Neural cell (in vitro differentiated cells): ENCODE data around the genes MLF2, P3H3, SPSB2, LRRC23 and CLEC4A.

GRCh38 chr12:6612581-6613445 is 5.6 kb upstream of the CHD4 start:
- RAMPAGE, long total RNA = no peak

- RAMPAGE, long total RNA = no peak
Observed at GRCh38 chr12:6641070-6641351, 5.3 kb upstream of the LPAR5 start.

- RAMPAGE, long total RNA = no peak
Observed at GRCh38 chr12:6646339-6646831, 847 bp downstream of the ACRBP start.

DNA sequence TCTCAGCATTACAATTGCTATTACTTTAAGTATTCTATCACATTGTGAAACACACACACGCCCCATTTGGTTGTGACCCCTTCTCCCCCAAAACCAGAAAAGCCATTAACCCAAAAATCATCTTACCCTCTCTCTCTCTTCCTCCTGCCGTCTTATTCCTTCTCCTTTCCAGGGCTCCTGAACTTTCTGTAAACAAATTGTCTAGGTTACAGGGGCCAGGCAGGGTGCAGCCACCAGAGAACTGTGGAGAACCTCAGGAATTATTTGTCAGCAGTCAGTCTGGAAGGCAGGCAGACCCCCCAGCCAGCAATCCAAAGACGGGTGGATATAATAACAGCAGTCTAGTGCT is 1.2 kb downstream of the ZNF384 start:
- RAMPAGE, long total RNA = no peak

DNA sequence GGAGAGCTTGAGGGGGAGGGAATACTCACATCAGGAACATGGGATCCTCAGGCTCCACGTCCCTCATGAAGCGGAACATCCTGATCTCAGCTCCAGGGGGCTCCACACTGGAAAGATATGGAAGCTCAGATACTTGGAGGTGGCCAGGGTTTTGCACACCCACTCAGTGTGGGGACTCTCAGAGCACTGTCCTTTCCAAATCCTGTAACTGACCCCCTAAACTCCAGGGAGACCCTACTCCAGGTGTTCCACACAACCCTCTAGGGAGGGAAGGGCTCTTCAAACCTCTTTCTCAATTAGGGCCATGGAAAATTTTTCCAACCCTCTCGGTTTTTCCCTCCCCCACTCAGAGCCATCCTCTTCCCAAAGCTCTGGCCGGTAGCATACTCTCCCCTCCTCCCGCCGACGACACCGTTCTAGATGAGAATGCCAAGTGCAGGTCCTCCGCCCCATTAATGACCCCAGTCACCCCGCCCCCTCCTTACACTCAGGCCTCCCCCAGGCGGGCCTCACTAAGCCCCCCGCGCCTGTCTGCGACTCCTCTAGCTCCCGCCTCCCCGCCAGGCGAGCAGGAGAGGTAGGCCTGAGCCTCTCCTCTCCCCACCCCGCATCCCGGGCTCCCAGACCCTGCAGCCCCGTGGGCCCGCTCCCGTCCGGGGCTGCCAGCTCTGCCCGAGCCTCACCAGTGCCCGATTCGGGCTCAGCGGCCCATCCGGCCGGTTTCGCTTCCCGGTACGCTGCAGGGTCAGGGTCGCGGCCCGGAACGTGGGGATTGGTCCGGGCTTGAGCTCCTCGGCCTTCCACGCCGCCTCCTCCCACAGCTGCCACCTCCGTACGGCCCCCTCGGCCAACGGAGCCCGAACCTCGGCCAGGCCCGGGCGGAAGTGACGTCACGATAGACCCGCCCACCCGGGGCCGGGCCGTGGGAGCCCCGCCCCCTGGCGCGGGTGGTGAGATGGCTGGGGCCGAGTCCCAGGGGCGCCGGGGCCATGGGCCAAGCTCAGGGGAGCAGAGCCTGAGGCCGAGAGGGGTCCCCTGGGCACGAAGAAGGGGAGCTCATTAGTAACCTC is at the start of gene MLF2:
TSS of gene MLF2 (minus strand) at position 886 of the 1,070 bp plus-strand sequence.
- RAMPAGE, long total RNA = start-site peak on the minus strand centred at position 860 of the sequence, 65 bp wide, 1,059 and 1,165 reads in 2 replicates; start-site peak on the plus strand centred at position 946 of the sequence, 26 bp wide, 23 and 20 reads in 2 replicates

- RAMPAGE, long total RNA = no peak
Observed at GRCh38 chr12:6764909-6765372, 1.2 kb upstream of the PTMS start.

DNA sequence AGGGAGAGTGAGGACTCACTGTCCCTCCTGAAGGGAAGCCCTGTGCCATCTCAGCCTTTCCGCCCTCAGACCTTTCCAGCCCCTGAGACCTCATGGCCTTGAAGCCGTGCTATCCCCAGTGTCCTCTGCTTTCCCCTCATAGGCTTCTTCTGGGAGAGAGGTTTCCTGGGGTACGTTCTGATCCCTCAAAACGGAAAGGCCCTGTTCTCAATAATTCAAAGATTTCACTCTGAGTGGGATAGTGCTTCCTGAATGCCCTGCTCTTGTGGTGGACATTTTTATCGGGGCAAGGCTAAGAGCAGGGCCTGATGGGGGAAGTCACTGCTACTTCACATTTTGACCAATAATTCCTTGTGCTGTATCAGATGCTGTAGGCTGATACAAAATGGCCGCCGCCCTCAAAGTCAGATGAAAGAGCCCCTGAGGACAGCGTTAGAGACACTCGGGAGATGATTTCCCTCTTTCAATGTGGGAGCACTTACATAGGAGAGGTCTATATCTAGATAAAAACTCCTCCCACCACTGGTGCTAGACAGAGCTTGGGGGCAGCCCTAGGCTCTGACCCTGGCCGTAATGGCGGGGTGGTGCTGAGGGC is 1.4 kb downstream of the CD4 start:
- RAMPAGE, long total RNA = no peak

- RAMPAGE, long total RNA = no peak
Observed at GRCh38 chr12:6791742-6792971, 2.8 kb downstream of the CD4 start.

DNA sequence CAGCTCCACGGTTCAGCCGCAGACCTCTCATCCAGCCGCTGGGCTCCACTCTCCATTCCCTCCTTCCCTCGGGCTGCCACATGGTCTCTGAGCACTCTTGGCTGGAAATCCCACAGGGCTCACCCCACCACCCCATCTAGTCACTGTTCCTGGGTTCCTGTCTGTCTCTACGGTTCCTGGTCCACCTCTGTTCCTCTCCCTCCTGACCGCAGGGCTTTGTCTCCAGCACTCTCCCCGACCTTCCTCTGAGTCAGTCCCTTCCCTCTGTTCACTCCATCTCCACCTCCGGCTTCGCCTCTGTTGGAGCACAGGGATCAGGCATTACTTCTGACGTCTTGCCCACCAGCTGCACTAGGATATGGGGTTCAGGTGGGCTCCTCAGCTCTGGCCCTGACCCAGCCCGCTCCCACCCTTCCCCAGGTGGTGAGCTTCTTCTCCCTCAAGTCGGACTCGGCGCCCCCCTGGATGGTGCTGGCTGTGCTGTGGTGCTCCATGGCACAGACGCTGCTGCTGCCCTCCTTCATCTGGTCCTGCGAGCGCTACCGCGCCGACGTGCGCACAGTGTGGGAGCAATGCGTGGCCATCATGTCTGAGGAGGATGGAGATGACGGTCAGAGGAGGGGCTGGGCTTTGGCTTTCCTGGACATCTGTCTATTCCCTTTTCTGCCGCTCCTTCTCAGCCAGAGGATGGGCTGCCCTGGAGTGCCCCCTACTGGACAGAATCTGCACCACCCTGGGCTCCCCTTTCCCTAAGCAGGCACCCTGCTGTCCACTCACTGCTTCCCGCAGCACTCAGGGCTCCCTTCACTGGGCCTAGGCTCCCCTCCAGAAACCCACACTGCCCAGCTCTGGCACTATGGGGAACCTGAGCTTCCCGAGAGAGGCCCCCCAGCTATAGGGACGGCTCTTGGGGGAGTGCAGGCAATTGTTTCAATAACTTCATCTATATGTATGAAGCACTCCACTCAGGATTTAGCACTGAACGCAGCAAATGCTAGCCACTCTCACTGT is 2.8 kb upstream of the P3H3 start:
- RAMPAGE, long total RNA = start-site peak on the minus strand centred at position 538 of the sequence, 152 bp wide, 17 and 7 reads in 2 replicates

- RAMPAGE, long total RNA = no peak
Observed at GRCh38 chr12:6827929-6828743, at the start of gene P3H3. P3H3 (plus strand) TSS chr12:6828407.

DNA sequence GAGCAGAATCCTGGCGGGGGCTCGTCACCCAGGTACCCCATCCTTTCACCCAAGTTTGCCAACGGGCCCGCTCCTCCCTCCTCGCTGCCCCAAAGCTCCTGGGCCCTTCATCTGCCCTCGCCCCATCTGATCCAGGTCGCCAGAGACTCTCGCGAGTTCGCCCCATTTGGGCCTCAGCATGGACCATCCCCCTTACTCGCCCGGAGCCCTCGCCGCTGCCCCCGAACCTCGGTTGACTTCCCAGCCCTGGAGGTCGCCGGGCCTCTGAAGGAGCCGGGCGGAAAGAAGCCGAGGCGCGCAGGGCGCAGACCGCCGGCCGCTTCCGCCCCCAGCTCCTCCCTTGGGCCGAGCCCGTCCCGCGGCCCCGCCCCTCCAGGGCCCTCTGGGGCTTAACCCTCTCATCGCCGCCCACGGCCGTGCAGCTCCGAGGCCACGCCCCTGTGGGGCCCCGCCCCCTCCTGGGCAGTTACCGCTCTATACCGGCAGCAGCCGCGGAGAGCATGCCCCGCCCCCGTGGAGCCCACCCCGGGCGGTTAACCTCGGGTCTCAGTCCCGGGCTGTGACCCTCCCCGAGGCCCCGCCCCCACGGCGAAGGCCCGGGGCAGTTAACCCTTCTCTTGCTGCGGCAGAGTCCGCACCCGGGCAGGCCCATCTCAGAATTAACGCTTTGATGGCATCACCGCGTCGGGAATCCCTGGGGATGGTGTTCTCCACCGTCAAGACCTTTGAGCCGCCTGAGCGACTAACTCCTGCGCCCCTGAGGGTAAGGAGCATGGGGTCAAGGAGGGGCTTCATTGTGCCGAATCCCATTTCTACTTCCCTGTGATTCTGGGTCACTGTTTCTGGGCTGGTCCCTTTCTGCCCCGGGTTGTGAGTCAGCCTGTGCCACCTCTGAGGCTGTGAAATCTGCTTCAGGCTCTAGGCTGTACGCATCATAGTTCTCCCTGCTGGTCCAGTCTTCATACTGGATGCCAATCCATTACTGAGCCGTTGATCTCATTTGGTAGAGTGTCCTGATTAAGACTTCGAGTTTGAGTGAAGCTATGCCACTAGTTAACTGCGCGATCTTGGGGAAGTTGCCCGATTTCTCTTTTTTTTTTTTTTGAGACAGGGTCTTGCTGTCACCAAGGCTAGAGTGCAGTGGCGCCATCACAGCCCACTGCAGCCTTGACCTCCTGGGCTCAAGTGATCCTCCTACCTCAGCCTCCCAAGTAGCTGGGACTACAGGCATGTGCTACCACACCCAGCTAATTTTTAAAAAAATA is at the start of gene SPSB2:
TSS of gene SPSB2 (minus strand) at position 285 of the 1,265 bp plus-strand sequence.
- RAMPAGE, long total RNA = start-site peak on the plus strand centred at position 567 of the sequence, 150 bp wide, 317 and 275 reads in 2 replicates

- RAMPAGE, long total RNA = no peak
Observed at GRCh38 chr12:6904177-6905459, at the start of gene LRRC23. LRRC23 (plus strand) TSS chr12:6904822.

DNA sequence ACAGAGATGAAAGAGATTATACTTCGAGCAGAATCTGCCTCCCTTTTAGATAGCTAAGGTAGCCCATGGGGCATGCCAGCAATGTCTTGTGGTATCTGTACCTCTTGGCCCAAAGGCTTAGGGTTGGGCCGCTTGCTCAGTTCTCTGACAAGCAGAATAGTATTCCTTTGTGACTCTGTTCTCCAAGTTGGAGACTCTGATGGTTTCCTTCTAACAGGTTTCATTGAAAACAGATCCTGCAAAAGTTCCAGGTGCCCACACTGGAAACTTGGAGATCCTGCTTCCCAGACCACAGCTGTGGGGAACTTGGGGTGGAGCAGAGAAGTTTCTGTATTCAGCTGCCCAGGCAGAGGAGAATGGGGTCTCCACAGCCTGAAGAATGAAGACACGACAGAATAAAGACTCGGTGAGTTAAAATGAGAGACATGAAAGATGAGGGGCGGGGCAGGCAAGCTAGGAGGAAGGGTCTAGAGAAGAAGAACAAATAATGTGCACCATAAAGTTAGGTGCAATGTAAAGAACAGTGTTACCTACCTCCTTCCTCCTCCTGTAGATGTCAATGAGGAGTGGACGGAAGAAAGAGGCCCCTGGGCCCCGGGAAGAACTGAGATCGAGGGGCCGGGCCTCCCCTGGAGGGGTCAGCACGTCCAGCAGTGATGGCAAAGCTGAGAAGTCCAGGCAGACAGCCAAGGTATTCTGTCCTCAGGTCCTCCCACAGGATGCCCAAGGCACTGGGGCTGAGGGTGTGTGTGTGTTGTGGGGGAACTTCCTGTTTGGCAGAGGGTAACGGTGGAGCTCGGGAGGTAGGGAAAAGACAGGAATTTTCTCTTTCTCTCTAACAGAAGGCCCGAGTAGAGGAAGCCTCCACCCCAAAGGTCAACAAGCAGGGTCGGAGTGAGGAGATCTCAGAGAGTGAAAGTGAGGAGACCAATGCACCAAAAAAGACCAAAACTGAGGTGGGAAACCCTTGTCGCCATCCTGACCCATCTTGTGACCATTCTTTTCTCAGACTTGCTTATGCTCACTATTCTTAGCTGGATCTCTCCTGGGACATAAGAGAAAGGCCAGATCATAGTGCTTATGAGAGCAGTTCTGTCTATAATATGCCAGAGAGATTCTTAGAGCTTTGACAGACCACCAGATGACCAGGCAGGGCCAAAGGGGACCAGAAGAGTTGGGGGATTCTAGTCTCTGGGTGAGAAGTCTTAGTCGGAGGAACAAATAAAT is 6.3 kb downstream of the ATN1 start:
- RAMPAGE, long total RNA = no peak

GRCh38 chr12:6950929-6951153 is 315 bp upstream of the PTPN6 start:
- RAMPAGE, long total RNA = no peak

DNA sequence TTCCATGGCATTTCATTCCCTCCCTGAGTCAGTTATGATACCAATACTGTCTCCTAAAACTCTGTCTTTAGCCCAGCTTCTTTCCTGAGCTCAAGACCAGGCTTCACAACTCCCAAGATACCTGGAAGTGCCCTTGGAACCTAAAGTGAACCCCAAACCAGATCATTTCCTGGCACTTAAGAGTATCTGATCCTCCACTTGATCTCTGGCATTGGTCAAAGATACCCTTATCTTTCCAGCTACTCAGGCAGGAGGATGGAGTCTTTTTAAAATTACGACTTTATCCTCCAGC is 5.7 kb downstream of the LPCAT3 start:
- RAMPAGE, long total RNA = no peak

DNA sequence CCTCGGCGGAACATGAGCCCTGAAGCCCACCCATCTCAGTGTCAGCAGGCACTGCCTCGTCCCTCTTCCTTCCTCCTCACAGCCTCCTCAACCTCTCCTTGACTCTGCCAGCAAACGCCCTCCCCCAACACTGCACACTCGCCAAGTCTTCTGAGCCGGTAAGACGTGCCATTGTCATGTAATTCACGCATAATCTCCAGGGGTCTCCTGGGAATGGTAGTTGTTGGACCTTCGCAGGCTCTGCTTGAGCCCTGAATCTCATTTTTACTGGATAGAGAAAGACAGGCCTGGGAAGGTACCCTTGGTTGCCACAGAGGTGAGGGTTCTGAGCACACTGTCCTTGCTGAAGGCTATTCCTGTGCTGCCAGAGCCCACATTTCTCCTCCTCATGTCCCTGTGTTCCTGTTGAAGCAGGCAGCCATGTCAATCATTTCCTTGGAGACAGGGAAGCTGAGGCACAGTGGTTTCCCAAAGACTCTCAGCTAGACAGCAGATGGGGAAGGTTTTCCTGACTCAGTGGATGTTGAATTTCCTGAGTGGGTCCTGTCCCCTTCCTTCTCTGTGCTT is 1.5 kb downstream of the C1R start:
- RAMPAGE, long total RNA = no peak

GRCh38 chr12:7188459-7189368 is 772 bp upstream of the PEX5 start:
- RAMPAGE, long total RNA = no peak

DNA sequence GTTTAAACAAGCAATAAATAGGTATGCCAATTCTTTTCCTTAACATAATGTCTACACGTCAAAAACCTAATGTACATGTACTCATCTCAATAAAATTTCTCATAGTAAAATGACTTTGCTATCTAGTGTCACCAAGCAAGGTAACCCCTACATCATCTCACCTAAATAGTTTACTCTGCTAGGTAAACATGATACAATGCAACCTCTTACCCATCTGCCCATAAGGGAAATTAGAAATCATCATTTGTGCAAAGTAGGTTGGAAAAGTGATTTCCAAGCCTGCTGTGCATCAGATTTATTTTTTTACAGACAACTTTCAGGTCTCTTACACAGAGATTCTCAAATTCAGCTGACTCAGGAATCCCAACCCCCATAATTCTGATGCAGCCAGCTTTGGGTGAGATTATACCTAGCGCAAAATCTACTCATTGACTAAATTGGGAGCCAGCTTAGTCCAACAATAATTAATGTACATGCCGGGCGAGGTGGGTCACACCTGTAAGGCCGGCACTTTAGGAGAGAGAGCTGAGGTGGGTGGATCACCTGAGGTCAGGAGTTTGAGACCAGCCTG is 8.6 kb downstream of the SLC2A3 start:
- RAMPAGE, long total RNA = no peak

DNA sequence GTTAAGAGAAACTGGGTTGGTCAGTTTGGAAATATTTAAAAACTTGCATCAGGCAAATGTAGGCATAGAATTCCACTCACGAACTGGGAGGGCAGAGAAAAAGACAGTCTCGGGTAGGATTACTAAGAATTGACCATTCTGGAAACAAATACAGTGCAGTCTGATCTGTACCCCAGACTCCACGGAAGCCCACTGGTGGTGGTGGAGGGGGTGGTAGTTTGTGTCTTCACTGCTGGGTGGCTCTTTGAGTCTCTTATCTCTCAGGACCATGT is 1.9 kb downstream of the SLC2A3 start:
- RAMPAGE, long total RNA = no peak

DNA sequence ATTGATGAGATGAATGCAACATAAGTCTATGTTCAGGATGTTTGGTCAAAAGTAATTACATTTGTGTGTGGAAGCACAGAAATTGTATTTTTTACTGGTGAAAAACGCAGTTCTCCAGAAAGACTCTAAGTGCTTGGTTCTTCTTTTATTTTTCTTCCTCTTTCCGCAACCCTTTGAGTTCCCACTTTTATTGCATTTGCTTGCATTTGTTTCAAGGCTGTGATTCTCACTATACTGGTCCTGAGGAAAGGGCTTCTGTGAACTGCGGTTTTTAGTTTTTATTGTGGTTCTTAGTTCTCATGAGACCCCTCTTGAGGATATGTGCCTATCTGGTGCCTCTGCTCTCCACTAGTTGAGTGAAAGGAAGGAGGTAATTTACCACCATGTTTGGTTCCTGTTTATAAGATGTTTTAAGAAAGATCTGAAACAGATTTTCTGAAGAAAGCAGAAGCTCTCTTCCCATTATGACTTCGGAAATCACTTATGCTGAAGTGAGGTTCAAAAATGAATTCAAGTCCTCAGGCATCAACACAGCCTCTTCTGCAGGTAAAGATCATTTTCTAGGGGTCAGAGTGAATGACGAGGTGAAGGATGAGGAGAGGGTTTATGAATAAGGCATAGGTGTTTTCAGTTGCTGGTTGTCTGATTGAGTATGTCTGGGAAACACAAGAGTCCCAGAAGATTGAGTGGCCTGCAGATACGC is at the start of gene CLEC4A:
TSS of gene CLEC4A (plus strand) at position 203 of the 703 bp plus-strand sequence.
- RAMPAGE, long total RNA = no peak